Caco-2 (cell line): ENCODE results near the genes CPN2, LRRC15 and LSG1.

DNA sequence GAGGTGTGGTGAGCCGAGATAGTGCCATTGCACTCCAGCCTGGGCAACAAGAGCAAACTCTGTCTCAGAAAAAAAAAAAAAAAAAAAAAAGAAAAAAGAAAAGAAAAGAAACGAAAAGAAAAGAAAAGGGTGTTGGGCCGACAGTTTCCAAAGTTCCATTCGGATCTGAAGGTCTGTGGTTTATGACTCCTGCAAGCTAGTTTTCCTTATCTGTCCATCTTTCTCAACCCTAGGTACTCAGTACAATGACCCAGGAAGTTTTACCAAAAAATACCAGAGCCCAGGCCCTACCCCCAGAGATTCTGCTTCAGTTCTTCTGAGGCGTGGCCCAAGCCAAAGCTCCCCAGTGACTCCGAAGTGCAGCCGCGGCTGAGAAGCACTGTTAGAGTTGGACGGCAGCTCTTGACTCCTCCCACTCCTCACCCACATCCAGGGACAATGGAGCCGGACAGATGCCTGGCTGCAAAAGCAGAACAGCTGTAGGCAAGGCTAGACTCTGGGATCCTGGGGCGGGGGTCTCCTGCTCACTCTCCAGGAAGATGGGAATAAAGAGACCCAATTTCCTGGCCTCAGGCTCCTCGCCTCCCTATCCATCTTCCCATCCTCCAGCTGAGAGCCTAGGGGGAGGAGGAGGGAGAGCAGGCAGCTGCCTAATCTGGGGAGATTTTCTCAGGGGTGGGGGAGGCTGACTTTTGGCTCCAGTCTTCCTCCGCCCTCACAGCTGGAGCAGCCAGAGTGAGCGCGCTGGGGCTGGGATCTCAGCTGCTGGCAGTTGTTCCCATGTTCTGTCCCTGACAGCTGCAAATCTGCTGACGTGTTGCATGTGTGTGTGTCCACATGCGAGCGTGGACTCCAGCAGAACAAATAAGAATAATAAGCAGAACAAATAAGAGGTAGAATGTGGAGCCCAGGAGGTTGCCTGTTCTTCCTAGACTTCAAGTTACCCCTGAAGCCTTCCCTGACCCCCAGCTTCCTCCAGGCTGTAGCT, 223.7 kb downstream of the OPA1 start:
- PRO-cap, result bidirectional peak, plus-strand start at position 310 of the sequence, minus-strand start at position 167 of the sequence; unidirectional peak, plus-strand start at position 733 of the sequence
- RRBS, result no CpG with 5 or more reads among the region's 18 CpGs

GRCh38 chr3:193831248-193831927, 238.4 kb downstream of the OPA1 start:
- PRO-cap, result no peak
- RRBS, result no CpG with 5 or more reads among the region's 16 CpGs

DNA sequence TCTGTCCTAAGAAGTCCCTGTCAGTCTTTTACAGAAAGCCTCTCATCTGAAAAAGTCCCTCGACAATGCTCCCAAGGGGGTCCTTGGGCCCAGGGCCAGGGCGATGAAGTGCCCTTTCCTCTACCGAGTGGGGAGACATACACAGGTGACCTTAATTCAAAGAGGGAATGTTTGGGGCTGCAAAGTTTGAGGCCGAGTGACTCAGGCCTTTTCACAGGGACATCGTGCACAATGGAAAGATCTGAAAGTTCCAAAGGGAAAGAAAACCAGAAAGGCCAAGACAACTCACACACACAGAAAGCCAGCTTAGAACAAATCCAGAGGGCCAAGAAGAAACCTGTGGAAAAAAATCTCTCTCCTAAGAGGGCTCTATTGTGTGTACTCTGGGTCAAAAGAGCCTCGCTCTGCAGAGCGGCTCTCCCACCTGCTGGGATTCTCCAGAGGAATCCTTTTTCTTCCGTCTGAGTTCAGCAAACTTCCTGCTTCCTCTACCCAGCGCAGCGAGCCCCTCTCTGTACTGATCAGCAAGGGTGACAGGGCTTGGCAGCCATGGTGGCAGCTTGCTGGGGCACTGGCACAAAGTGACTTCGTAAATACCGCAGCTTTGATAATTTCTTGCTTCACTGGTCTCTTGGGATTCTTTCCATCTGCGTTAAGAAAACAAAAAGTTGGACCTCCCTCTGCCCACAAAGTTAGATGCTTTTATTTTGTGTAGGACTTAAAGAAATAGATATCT, 259.1 kb downstream of the OPA1 start:
- PRO-cap, result no peak
- RRBS, result no CpG with 5 or more reads among the region's 13 CpGs

- PRO-cap, result unidirectional peak, plus-strand start at chr3:193869429
- RRBS, result 66% methylated on average over 22 of the region's 71 CpGs
Observed at GRCh38 chr3:193869225-193870255, 266.4 kb upstream of the HES1 start.

- PRO-cap, result bidirectional peak, plus-strand start at chr3:194070629, minus-strand start at chr3:194070575; bidirectional peak, plus-strand start at chr3:194071015, minus-strand start at chr3:194070889; bidirectional peak, plus-strand start at chr3:194071272, minus-strand start at chr3:194071383
- RRBS, result 2% methylated on average over 46 of the region's 108 CpGs
Observed at GRCh38 chr3:194070340-194071573, 65.2 kb upstream of the HES1 start.

GRCh38 chr3:194137896-194138204, 1.9 kb downstream of the HES1 start:
- PRO-cap, result no peak
- RRBS, result 3% methylated on average over 18 of the region's 34 CpGs

DNA sequence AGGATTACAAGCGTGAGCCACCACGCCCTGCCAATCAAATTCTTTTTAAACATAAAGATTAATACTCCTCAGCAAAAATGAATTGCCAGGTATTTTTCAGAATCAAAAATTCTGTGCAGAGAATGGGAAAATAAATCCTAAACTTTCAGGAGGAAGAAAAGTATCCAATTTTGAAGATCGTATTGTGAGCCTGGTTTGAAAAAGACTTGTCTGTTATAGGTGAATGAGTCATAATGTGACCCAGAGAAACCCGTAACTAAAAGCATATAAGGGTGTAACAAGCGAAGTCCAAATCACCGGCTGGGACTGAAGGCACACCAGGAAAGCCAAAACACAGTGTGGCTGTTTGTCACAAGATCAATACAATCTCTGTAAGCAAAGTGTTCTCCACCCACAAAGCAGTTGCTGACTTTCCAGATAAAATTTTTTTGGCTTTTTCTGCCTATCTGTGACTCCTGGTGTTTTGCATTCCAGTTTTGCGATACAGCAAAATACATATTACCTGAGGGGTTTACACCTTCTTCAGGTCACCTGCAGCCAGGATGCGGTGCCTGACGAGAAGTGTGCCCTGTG, 14.3 kb downstream of the HES1 start:
- PRO-cap, result no peak
- RRBS, result no CpG with 5 or more reads among the region's 9 CpGs

GRCh38 chr3:194261465-194261887, 89.7 kb downstream of the CPN2 start:
- PRO-cap, result no peak
- RRBS, result 75% methylated on average over 3 of the region's 5 CpGs

GRCh38 chr3:194267323-194267763, 83.8 kb downstream of the CPN2 start:
- PRO-cap, result no peak
- RRBS, result no CpG with 5 or more reads among the region's 8 CpGs

DNA sequence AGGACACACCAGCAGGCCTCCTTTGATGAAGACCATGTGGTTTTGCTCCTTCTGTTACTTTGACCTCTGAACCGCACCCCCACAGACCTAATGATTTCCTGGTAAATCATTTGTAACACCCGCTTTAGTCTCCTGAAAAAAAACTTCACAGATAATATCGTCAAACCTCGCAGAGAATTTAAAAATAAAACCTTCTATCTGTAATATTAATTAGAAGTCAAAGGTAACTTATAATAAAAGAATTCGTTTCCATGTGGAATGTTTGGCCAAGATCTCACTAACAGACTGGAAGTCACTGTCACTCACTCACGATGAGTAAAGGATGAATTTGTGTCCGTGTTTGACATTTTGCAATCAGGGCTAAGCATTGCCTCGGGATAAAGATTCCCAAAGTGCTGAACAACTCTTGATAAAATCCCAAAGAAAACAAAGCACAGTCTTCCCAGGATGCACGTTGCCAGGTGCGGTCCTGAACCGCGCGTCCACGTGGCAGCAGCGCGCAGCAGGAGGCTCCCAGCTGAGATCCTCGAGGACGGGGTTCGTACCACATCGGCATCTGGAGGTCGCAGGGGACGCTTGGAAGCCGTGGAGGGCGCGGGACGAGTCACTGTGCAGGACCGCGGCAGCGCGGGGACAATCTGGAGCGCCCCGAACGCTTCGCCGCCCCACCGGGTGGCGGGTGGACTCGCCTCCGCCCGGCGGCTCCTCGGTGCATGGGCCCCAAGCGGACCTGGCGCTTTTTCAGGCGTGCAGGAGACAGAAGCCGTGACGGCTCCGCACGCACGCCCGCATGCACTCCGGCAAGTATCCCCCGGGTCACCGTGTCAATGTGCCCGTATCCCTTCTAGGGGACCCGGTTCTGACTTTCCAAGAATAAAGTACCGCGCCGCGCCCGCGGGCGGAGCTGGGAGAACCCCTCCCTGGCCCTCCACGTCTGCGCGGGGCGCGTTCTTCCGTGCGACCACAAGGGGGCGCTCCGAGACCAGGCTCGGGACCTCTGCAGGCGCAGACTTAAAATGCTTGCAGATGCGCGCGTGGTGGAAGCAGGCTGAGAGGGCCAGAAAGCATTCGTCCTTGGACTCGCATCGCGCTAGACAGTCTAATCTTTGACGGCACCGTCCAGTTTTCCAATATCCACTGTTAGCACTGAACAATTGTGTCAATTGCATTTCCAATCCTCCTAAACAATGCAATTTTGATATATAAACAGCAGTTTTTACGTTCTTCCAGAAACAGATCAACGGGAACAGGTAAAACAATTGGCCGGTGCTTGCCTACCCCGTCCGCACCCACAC, 17.7 kb downstream of the CPN2 start:
- PRO-cap, result bidirectional peak, plus-strand start at position 460 of the sequence, minus-strand start at position 313 of the sequence
- RRBS, result 3% methylated on average over 14 of the region's 88 CpGs

DNA sequence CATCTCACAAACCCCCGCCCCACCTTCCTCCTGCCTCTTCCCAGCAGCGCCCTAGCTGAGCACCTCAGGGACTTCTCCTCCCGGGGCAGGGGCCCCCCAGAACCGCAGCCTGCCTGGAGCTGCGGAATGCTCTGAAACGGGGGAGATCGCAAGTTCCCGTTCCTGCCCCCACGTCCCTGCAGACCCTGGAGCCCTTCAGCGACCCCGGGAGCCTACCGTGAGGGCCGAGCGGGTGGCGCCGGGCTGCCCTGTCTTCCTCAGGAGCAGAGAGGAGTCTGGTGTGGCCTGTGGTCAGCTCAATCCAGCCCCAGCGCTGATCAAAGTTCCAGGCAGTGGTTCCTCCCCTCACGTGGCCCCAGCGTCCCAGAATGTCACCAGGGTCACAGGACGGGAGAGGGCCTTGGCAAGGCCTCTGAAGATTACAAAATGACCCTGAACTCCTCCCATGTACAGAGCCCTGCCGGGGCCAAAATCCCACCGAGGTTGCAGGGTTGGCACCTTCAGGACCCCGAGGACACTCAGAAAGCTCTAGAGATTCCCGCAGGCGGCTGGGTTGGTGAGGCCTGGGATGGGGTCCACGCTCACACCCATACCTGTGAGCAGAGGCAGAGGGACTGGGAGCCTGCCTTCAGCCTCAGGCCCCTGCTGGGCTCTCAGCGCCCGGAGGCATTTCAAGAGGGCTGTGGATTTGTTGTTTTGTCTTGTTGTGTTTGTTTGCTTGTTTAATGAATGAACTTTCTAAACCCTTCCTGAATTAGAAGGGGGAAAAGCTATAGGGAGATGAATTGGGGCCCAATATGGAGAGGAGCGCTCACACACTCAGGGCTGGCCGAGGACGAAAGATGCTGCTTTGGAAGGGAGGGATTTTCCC, at the start of gene CPN2:
Gene CPN2 (minus strand): TSS at position 303 of the 871 bp plus-strand sequence.
- PRO-cap, result no peak
- RRBS, result no CpG with 5 or more reads among the region's 31 CpGs

DNA sequence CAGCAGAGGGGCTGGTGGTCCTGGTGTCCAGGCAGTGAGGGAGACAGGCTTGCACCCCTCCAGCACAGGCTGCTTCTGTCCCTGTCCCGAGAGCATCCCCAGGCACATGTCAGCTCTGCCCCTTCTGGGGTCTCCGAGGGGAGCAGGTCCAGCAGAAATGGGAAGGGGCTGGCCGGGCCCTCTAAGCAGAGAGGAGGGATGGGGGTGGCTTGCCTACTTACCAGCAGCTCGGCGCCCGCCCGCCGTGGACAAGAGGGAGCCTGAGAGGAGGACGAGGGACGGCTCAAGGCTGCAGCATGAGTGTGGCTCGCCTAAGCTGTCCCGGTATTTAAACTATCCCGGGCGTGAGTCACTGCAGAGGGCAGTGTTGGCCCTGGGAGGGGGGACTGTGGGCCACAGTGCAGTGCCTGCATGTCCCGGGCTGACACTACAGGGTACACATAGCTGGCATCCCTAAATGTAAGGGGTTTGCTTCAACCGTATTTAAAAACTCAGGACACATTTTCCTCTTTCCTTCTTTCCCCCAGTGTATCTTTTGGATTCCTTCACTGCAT, at the start of gene LRRC15:
Gene LRRC15 (minus strand): TSS at position 304 of the 554 bp plus-strand sequence.
- PRO-cap, result no peak
- RRBS, result 13% methylated on average over 3 of the region's 16 CpGs

DNA sequence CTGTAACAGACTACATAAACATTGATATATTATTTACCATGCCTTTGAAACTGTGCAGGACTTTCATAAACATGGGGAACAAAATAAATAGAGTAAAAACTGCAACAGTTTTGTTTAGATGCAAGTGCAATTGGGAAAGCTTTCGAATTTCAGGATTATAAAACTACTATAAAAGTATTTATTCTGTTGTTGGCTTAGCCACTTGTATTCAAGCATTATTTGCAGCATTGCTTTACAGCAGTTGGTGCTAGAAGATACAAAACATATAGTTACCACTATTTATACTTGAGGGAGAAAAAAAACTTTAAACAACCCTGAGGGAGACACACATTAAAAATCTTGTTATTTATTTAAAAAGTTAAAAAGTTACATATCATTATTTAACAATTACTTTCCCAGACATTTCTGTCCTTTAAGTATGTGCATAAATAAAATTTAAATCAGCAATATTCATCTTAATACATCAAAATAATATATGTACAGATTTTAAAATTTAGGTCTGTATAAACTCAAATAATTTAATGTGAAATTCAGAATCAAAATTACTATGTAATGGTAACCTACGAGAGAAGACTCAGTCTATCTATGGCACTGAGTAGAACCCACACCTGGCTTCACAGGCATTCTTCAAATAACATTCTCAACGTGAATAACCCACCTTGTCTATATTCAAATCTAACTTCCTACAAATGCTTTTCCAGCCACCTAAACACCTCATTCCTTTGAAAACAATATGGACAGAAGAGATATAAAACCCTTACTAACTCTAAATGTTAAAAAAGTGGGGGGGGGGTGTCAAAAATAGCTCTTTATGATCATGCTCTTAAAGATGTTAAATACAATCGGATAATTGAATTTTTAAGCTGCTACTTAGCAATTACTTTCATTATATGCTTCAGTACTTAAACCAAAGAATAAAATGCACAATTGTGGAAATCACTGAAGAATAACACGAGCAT, 4.3 kb upstream of the GP5 start:
- PRO-cap, result no peak
- RRBS, result no CpG with 5 or more reads among the region's 5 CpGs

DNA sequence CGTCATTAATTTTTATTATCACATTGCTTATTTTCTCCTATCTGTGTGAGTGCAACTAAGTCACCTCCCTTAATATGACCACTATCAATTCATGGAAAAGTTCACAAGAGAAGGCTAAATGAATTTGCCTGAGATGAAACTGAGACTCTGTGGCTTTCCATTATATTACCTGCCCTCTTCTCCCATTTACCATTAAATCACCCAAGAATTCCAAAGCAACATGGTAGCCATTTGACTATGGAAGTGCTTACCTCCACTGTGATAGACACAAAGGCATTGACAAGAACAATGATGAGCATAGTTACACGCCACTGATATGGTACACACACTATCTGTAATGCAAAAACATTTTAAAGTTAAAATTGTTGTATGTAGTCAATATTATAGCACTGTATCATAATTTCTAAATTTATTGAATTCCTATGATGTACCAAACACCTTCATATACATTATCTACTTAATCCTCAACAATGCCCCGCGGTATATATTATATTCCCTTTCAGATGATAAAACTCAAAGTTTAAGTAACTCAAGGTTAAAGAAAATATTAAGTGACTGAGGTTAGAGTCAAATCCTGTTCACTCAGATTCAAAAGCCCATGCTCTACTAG, 14.5 kb upstream of the GP5 start:
- PRO-cap, result no peak
- RRBS, result no CpG with 5 or more reads among the region's 4 CpGs

GRCh38 chr3:194481175-194482336, 5.2 kb downstream of the ATP13A3 start:
- PRO-cap, result no peak
- RRBS, result no CpG with 5 or more reads among the region's 5 CpGs

GRCh38 chr3:194485306-194485762, 1.5 kb downstream of the ATP13A3 start:
- PRO-cap, result bidirectional peak, plus-strand start at chr3:194485654, minus-strand start at chr3:194485506
- RRBS, result no CpG with 5 or more reads among the region's 5 CpGs

GRCh38 chr3:194574841-194575514, 58.2 kb downstream of the TMEM44 start:
- PRO-cap, result no peak
- RRBS, result no CpG with 5 or more reads among the region's 13 CpGs

- PRO-cap, result no peak
- RRBS, result no CpG with 5 or more reads among the region's 2 CpGs
Observed at GRCh38 chr3:194661268-194661718, 10.7 kb downstream of the LSG1 start.

DNA sequence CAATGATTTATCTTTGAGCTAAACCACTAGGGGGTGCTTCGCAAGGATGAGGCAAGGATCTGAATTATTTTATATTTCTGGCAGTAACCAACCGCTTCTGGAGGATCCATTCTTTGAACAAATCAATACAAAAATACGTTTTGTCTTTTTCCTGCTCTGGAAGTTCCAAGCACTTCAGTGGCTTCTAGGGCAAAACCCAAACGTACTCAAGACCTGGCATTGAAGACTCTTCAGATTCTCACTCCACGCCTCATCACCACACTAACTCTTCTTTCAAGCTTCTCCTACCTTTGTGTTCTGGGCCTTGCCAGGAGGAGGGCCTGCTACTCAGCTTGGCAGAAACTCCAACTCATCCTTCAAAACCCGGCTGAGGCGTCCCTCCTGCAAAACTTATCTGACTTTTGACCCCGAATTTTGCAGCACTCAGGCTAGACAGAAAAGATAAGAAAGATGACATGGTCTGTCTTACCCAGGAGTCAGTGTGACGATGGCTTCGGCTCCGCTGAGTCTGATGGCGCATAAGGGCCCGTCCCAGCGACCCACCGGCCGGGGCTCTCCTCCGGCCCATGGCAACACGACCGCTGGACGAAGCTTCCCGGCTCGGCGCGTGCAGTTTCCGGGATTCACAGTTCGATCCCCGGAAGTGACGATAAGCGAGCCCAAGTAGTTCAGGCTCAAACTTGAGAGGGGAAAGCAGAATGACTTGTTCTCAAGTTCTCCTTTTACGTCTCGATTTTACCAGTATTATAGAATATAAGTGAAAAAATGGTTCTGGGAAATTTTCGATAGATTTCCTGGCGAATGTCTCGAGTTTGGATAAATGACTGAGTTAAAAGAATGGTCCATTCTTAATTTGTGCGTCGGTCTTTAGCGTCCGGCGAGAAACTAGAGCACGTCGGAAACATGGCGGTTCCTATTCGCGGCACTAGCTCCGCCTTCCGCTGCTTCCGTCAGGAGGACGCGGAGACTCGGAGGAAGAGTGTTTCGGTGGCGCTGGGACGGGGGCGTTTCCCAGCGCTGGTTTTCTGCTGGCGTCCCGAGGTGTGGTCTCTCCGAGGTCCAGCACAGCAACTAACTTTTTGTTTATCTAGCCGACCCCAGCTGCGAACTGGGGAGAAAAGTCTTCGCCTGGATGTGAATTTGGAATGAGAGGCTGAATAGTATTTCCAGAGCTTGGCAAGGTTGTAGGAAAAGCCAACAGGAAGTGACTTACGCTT, at the start of gene LSG1:
Gene LSG1 (minus strand): TSS at position 597 of the 1,217 bp plus-strand sequence.
- PRO-cap, result bidirectional peak, plus-strand start at position 628 of the sequence, minus-strand start at position 597 of the sequence; bidirectional peak, plus-strand start at position 1,020 of the sequence, minus-strand start at position 887 of the sequence
- RRBS, result 3% methylated on average over 5 of the region's 62 CpGs

GRCh38 chr3:194687168-194688341, 1.9 kb downstream of the FAM43A start:
- PRO-cap, result no peak
- RRBS, result 65% methylated on average over 27 of the region's 118 CpGs